ENCODE data around the genes ETV5 and DGKG.

- CAGE, long polyA plus RNA, result no peak
- RRBS, result no CpG with 5 or more reads among the region's 5 CpGs
These were observed 19.6 kb downstream of the TRA2B start for GRCh38 chr3:185918323-185918522.

DNA sequence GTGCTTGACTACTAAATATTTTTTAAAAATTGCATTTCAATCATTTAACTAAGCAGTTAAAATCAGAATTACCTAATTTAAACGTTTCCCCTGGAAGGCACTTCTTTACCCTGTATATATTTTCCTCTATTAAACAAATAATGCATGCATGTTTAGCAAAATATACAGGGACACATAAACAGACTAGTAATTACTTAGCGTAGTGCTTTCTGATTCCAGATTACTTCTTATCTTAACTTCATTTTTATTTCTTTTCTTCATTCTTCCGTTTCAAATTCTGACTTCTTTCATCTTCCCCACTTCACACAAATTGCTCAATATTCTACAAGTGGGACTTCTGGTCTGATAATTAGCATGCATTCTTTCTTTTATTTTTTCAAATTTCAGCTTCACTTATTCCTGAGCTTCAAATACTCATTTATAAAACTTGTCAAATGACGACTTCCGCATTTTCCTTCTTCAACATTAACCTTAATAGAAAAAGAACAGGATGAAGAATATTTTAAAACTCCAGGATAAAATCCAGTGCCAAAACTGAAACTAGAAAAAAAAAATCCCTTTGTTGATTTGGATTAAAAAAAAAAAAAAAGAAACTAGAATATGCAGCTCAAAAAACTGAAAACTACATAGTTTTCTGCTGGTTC lies 6.3 kb downstream of the TRA2B start:
- CAGE, long polyA plus RNA, result no peak
- RRBS, result no CpG with 5 or more reads among the region's 5 CpGs

DNA sequence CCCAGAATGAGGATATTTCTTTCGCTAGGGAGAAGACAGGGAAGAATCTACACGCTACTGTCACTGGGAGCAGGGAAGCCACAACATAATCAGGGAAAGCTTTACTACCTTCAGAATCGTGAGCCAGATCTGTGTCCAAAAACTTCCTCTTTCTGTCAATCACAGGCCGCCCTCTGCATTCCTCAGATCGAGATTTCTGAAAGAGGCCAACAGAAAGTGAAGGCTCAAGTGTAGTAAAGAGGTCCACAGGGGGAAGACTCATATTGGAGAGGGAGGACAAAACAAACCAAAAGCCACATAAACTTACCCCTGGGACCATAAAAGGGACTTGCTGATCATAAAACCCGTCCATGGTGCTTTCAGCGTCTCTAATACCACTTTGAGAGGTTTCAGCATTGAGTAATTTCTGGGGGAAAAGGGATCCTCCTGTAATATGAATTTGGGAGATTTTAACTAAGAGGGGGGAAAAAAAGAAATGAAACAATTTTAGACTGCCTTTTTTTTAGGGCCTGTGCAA lies 3.3 kb downstream of the ETV5 start:
- CAGE, long polyA plus RNA, result no peak
- RRBS, result no CpG with 5 or more reads among the region's 7 CpGs

DNA sequence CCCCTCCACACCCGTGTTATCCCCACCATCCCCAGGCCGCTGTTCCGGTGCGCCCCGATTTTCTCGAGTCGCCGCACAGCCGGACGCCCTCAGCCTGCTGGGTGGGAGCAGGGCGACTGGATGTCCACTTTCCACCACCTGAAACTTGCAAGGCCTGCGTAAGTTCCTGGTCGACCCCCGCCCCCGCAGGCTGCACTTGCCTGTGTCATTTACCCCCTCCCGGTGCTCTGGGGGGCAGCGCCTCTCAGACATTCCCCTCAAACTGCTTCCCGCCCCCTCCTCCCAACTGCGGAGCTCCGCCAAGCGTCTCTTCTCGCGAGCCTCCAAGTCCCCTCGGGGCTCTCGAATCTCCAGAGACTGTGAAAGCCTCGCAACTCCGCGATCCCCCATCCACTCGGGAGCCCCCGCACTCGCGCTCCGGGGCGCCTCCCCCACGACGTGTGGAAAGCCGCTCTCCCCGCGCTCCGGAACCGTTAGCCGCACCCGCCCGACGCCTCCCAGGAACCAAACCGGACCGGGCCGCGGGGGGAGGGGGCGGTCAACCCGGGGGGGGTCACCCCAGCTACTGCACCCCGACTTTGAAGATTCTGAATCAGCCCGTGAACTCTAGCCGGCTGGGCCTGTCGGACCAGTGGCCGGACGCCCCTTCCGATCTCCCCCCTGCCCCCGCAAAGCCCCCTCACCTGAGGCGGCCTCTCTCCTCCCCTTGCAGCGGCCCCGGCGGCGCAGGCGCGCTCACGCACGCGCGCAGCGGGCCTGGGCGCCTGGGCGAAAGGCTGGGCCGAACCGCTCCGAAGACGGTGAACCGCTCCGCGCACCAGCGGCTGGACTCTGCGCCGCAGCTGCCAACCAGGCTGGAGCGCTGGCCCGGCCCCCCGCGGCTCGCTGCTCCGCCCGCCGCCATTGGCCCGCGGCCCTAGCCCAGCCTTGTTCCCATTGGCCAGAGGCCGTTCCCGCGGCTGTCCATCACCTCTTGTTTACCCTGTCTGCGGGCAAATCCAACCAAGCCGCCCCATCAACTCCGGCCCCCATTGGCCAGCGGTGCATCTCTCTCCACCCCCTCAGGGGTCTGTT lies at the start of gene ETV5:
ETV5 (minus strand) TSS at position 833 of the 1,074 bp plus-strand sequence.
- CAGE, long polyA plus RNA, result no peak
- RRBS, result 1% methylated on average over 23 of the region's 100 CpGs

DNA sequence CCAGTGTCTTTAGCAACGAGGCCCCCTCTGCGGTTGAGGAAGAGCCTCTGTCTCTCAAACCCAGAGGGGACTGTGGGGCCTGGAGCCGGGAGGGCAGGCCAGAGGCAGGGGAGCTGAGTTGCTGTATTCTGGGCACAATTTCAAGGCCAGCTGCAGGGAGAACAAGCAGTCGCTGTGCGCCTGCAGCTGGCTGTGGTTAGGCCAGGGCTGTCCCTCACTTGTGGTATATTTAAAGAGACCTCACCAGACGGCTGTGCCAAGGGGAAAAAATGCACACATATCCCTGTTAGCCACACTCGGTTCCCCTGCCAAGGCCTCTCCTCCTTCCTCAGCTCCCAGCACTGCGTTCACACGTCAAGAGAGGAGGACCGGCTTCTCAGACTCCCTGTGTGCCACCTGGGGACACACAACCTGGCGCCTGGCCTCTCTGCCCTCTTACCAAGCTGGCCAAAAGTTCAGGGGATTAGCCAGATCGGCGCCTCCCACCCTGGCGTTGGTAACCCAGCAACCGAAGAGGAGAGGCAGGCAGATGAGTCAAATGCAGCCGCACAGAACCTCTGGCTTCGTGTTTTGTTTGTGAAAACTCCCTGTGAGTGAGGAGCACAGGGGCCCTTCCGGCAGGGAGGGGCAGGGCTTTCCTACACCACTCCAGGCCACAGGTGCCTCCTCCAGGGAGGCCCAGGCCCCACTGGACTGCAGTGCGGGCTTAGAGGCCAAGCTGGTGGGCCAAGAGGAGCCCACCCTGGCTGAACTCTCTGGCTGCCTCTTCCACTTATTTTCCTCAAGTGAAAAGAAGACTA lies 101.3 kb upstream of the ETV5 start:
- CAGE, long polyA plus RNA, result no peak
- RRBS, result no CpG with 5 or more reads among the region's 19 CpGs

GRCh38 chr3:186361504-186362599 lies at the start of gene DGKG:
TSS of gene DGKG (minus strand) at chr3:186362234.
- CAGE, long polyA plus RNA, result no peak
- RRBS, result 5% methylated on average over 6 of the region's 78 CpGs

DNA sequence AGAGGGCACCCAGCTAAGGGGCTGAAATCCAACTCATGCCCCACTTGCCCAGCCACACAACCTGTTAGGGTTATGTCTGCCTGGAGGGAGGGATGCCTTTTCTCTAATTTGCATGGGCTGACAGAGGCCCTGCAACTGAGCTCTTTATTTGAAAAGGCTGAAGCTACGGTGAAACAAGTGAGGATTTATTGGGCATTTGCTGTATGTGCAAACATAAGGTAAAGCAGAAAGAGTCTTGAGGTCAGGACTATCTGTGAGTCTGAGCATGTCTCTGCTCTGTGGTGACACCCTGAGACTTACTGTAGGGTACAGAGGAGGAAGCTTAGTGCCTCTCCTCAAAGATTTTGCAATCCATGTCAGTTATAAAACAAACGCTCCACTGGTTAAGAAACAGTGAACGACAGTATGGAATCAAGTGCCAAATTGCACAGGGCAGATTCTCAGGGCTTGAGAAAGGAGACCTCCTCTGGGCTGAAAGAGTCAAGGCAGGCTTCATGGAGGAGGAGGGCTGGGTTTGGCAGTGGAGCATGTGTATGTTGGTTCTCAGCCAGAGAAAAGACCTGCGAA lies 3.1 kb upstream of the DGKG start:
- CAGE, long polyA plus RNA, result no peak
- RRBS, result no CpG with 5 or more reads among the region's 4 CpGs

- CAGE, long polyA plus RNA, result no peak
- RRBS, result no CpG with 5 or more reads among the region's 13 CpGs
These were observed 21.1 kb upstream of the DGKG start for GRCh38 chr3:186383023-186383571.

DNA sequence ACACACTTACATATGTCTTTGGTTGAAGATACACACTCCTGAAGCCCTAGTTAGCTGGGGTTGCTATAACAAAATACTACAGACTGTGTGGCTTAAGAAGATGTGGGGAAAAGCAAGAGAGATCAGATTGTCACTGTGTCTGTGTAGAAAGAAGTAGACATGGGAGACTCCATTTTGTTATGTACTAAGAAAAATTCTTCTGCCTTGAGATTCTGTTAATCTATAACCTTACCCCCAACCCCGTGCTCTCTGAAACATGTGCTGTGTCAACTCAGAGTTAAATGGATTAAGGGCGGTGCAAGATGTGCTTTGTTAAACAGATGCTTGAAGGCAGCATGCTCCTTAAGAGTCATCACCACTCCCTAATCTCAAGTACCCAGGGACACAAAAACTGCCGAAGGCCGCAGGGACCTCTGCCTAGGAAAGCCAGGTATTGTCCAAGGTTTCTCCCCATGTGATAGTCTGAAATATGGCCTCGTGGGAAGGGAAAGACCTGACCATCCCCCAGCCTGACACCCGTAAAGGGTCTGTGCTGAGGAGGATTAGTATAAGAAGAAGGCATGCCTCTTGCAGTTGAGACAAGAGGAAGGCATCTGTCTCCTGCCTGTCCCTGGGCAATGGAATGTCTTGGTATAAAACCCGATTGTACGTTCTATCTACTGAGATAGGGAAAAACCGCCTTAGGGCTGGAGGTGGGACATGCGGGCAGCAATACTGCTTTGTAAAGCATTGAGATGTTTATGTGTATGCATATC lies 37.0 kb upstream of the ST6GAL1 start:
- CAGE, long polyA plus RNA, result no peak
- RRBS, result no CpG with 5 or more reads among the region's 10 CpGs

DNA sequence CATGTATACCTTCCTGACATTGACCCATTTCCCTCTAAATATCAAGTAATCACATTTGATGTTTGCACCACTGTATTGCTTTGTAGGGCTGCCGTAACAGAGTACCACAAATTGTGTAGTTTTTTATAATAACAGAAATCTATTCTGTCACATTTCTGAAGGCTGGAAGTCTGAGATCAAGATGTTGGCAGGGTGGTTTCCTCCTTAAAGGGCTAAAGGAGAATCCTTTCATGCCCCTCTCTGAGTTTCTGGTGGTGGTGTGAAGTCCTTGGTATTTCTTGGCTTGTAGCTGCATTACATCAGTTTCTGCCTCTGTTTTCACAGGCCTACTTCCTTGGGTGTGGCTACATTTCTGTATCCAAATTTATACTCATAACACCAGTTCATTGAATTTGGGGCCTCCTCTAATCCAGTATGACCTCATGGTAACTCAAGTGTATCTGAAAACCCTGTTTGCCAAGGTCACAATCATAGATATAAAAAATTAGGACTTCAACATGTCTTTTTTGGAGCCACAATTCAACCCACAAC lies 29.1 kb upstream of the ST6GAL1 start:
- CAGE, long polyA plus RNA, result no peak
- RRBS, result no CpG with 5 or more reads among the region's 1 CpG

- CAGE, long polyA plus RNA, result no peak
- RRBS, result 5% methylated on average over 7 of the region's 53 CpGs
These were observed 1.1 kb downstream of the ST6GAL1 start for GRCh38 chr3:186931155-186932183.

GRCh38 chr3:186974509-186975692 lies 44.6 kb downstream of the ST6GAL1 start:
- CAGE, long polyA plus RNA, result no peak
- RRBS, result no CpG with 5 or more reads among the region's 13 CpGs

GRCh38 chr3:186991612-186992408 lies 61.5 kb downstream of the ST6GAL1 start:
- CAGE, long polyA plus RNA, result no peak
- RRBS, result no CpG with 5 or more reads among the region's 8 CpGs

DNA sequence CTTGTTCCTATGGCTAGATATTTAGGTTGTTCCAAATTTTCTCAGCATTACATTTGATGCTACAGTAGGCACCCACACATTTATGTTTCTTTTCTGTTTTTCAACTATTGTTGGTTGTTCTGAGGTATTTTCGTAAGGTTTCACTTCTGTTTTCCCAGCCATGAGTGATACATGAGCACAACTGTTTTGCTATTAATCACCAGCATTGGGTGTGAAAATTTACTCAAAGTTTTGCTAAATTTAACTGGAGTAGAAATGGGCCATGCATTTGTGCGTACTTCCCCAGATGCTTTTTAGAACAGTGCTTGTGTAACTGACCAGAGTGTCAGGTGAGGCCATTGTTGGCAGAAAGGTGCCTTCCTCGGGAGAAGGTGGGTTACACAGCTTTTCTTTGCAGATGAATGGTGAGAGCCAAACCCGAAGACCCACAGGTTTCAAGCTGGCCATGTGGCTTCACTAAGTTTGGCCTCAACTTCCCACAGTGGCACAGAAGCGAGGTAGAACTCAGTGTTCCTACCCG lies 70.4 kb downstream of the ST6GAL1 start:
- CAGE, long polyA plus RNA, result no peak
- RRBS, result no CpG with 5 or more reads among the region's 6 CpGs

GRCh38 chr3:187041421-187041780 lies 97.9 kb downstream of the RPL39L start:
- CAGE, long polyA plus RNA, result no peak
- RRBS, result no CpG with 5 or more reads among the region's 1 CpG

- CAGE, long polyA plus RNA, result no peak
- RRBS, result no CpG with 5 or more reads among the region's 1 CpG
These were observed 77.0 kb downstream of the RPL39L start for GRCh38 chr3:187062403-187062644.

DNA sequence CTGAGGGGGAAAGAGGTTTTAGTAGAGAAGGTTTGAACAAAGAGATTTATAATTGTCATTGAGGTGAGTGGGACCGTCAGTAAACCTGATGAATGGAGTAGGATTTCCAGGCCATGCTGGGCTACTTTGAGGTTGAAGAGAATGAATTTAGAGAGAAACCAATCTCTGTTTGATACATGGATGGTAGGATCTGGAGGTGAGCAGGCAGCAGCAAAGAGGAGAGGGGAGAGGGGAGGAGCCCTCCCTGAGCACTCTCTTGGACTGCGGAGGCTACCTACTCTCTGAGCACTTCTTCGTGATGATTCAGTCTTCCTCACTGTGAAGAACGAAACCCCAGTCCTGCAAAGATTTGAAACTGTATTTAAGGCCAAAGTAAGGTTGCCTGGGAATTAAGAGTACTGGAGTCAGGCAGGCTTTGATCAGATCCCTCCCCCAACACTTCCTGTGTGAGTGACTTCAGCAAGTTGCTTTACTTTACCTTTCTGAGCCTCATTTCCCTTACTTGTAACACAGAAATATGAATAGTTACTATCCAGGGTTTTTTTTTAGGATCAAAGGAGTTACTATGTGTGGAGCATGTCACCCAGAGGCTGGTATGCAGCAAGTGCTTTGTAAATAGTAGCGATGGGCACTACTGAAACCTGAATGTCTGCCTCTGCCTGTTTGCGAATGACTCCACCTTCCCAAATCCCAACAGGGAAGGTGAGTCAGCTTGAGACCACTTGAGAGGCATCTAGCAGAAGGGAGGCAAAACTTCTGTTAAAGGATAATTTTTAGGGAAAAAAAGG lies 75.7 kb downstream of the RPL39L start:
- CAGE, long polyA plus RNA, result no peak
- RRBS, result no CpG with 5 or more reads among the region's 6 CpGs

- CAGE, long polyA plus RNA, result no peak
- RRBS, result no CpG with 5 or more reads among the region's 9 CpGs
These were observed 34.3 kb downstream of the RPL39L start for GRCh38 chr3:187104922-187105378.

DNA sequence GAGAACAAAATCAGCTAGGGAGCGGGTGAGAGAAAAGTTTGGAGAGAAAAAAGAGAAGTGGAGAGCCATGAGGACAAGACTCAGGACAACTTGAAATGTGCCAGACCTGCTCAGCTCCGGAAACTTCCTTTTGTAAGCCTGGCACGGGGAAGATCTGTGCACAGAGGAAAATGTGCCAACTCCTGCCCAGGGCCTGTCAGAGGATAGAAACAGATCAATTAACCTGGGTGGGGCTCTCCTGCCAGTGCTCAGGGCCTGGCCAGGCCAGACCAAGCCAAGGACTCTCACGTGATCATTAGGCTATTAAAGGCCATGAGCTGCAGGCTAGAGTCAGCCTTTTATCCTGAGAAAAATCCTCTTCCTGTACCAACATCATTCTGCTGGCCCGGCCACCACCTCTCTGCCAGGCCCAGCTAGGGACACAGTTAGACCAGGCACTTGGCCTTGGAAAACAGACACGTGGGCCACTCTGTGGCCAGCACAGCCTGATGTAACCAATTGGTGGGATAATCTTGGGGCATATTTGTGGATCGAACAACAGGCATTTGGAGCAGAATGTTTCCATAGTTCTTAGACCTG lies 50.3 kb upstream of the BCL6 start:
- CAGE, long polyA plus RNA, result no peak
- RRBS, result no CpG with 5 or more reads among the region's 7 CpGs

DNA sequence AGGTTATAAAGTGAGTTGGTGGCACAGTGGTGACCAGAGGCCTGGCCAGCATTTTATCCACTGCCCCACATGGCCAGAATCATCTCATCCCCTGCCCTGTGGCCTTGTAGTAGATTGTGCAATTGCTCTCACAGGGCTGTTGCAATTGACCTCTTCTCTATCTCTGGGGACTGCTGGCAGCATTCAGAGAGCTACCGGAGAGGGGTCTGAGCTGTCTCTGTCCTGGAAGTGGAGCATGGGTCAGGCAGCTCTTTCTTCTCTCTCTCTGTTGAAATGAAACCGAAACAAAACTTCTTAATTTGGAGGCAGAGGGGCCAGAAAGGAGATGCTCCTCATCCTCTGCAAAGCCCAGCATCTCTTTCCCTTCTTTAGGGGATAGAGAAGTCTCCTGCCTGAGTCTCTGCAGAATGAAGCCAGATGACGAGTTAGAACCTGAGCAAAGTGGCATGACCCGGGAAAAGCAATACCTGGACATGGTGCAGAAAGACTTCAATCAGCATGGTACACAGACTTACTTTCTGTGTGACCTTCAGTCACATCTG lies 144.4 kb upstream of the BCL6 start:
- CAGE, long polyA plus RNA, result no peak
- RRBS, result no CpG with 5 or more reads among the region's 4 CpGs

All from BJ (cell line).